Neural crest cell (in vitro differentiated cells): Measurements from ENCODE around the genes KRT76 and CALCOCO1.

- PRO-cap = no peak
These were observed 5.6 kb downstream of the KRT5 start for GRCh38 chr12:52514344-52515291.

DNA sequence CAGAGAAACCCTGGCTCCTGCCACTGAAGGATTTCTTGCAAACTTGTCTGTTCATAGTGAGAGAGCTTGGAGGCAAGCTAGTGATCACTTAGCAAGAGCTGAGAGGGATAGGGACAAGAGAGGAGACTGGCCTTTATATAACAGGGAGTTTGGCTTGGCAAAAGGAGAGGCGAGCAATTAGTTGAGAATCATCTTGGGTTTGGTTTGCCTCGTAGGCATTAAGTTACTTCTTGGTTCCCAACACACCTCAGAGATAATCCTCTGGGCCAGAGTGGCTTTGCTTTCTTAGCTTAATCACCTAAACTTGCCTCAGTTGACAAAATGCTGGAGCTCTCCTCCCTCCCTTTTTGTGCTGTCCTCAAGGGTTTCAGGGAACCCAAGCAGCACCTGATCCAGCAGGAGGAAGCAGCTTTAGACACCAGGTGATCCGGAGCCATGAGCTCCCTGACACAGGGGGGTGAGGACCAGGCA is at the start of gene KRT76:
TSS of gene KRT76 (minus strand) at position 109 of the 471 bp plus-strand sequence.
- PRO-cap = no peak

GRCh38 chr12:52908492-52908928 is 3.6 kb upstream of the KRT8 start:
- PRO-cap = no peak

- PRO-cap = no peak
These were observed 9.8 kb upstream of the TNS2 start for GRCh38 chr12:53039980-53040455.

DNA sequence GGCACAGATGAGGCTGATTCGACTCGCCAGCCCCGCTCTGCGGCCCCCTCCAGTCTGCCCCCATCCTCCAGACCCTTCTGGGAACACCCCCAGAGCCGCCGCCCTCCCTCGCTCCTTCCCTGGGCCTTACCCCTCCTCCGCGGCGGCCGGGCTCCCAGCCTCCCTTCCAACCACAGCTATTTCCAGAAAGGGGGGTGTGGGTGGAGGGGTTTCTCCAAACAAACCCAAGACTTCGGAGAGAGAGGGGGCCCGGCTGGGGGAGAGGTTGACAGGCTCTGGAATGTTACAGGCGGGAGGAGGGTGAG is 2.1 kb upstream of the TNS2 start:
- PRO-cap = no peak

- PRO-cap = no peak
These were observed 1.8 kb downstream of the IGFBP6 start for GRCh38 chr12:53099185-53099706.

DNA sequence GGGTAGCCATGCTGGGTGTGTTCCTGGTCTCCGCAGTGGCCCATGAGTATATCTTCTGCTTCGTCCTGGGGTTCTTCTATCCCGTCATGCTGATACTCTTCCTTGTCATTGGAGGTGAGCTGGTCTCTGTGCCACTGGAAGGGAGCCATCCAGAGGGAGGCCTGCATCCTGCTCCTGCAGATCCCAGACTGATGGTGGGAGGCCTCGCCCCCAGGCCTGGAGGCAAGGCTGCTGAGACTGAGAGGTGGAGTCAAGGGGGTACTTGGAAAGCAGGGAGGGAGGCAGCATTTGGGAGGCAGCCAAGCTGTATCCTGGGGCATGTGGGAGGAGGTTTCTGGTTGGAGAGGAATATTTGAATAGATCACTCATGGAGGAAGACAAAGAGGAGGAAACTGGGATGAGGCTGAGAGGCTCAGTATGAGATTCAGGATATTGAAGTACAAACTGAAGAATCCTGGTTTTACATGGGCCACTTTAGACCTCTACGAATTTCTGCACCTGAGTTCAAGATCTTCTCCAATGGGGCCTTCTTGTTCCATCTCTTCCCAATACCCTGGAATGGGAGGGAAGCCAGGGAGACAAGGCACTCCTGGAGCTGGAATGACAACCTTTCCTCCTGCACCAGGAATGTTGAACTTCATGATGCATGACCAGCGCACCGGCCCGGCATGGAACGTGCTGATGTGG is 20.0 kb downstream of the SOAT2 start:
- PRO-cap = no peak

DNA sequence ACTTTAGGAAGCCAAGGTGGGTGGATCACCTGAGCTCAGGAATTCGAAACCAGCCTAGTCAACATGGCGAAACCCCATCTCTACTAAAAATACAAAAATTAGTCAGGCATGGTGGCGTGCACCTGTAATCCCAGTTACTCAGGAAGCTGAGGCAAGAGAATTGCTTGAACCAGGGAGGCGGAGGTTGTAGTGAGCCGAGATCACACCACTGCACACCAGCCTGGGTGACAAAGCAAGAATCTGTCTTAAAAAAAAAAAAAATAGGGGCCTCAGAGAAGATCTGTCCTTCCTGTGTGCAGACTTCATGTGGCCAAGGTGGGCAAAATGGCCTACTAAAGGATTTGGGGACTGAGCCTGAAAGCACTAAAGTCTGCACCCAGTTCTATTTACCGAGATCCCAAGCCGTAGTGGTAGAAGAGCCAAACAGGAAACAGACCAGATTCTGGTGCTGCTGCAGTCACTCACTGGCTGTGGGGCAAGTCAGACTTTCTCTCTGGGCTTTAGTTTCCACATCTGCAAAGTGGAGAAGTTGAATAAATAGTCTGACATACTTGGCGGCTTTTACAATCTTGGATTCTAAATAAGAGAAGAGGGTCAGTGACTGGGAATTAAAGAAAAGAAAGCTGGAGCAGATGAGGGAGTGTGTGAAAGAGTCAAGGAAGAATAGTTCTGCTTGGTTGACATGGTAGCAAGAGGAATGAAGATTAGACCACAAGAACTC is 6.2 kb downstream of the ITGB7 start:
- PRO-cap = no peak

- PRO-cap = no peak
These were observed 10.2 kb upstream of the ITGB7 start for GRCh38 chr12:53216851-53218106.

DNA sequence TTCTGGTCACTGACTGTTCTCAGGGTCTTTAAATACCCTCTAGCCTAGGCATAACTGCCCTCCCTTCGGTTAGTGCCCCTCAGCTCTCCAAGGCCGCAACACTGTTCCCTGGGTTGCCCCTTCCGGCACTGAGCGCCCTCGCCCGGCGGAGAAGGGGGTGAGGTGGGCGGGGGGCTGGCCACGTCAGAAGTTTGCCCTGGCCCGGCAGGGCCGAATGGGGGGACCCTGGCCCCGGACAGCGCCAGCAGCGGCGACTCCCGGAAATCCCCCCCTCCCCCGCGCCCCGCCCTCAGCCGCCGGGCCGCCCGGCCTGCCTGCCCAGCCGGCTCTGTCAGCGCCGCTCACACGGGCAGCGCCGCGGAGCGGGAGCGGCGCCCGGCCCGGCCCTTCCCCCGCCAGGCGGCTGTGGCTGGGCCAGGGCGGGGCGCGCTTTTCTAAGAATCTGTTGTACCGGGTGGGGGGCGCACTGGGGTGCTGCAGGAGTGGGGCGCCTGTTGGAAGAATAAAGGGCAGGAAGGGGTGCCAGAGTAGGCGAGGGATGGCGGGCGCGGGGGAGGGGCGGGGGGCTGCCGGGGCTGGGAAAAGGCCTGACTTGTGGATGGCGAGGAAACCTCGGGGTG is 10.4 kb downstream of the RARG start:
- PRO-cap = bidirectional peak, plus-strand start at position 344 of the sequence, minus-strand start at position 130 of the sequence

GRCh38 chr12:53323916-53324419 is 2.6 kb upstream of the AAAS start:
- PRO-cap = no peak

DNA sequence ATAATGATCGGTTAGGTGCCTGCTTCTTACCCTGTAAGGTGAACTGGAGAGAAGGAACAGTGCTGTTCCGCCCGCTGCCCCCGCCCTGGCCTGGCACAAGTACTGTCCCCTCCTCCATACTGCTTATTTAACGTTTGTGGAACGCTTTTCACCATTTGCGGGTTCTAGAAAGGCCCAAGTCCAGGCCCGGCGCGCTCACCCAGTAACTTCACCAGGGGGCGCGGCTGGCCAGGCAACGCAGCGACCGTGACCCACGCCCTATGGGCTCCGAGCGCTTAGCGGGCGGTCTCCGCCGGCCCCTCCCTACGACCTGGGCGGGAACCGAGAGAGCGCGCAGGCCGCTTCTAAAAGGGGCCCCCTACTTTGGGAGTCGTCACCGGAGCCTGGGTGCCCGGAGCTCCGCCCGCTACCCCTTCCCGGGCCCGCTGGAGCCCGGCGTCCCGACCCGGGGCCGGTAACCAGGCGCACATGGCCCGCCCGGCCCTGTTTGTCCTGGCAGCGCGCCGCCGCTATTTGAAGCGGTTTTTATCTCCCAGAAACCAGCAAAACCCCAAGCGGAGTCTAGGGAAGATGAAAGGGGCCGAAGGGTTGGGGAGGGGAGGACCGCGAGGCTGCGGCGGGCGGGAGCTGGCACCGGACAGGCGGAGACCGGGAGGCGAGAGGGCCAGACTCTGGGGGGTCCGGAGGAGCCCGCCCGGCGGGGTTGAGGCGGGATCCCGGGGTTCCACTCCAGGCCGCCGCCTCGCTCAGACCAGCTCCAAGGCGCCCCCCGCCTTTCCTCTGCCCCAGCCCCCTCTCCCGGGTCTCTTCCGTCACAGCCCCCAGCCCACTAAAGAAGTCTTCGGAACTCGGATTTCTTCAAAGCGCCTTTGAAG is 3.5 kb upstream of the AAAS start:
- PRO-cap = bidirectional peak, plus-strand start at position 376 of the sequence, minus-strand start at position 204 of the sequence; bidirectional peak, plus-strand start at position 667 of the sequence, minus-strand start at position 489 of the sequence

- PRO-cap = bidirectional peak, plus-strand start at chr12:53344885, minus-strand start at chr12:53344945; bidirectional peak, plus-strand start at chr12:53345078, minus-strand start at chr12:53344970; unidirectional peak, minus-strand start at chr12:53345325
These were observed 8.7 kb upstream of the SP7 start for GRCh38 chr12:53344546-53345576.

GRCh38 chr12:53412319-53412963 is 11.2 kb upstream of the AMHR2 start:
- PRO-cap = no peak

GRCh38 chr12:53443474-53443884 is 1.9 kb downstream of the PRR13 start:
- PRO-cap = no peak

DNA sequence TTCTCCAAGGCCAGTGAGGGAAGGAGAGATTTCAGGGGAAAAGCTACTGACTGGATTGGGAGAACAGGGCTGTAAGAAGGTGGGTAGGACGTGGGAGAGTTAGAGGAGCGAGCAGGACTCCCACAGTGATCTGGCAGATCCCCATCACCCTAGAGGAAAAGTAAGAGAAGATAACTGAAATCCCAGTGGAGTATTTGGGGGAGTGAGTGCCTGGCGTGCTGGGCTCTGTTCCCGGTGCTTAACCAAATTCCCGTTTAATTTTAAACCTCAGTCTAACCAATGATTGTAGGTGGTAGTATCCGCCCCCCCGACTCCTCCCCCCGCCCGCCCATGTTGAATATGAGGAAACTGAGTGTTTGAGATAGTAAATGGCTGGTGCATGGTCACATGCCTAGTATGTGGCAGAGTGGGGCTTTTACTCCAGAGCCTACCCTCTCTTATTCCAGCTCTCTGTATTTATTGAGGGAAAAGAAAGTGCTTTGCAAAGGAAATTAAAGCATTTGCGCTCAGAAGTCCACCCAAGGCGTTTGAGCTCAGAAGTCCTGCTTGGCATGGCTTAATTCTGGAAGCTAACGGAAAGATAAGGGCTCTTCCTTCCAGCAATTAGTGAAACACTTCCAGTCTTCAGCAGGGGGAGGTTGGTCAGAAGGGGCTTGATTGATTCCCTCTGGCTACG is 1.3 kb downstream of the TARBP2 start:
- PRO-cap = no peak

- PRO-cap = no peak
These were observed 16.3 kb downstream of the ATP5MC2 start for GRCh38 chr12:53659563-53659986.

- PRO-cap = bidirectional peak, plus-strand start at chr12:53677429, minus-strand start at chr12:53677400; bidirectional peak, plus-strand start at chr12:53677584, minus-strand start at chr12:53677571
These were observed 1.6 kb upstream of the ATP5MC2 start for GRCh38 chr12:53677074-53678249.

DNA sequence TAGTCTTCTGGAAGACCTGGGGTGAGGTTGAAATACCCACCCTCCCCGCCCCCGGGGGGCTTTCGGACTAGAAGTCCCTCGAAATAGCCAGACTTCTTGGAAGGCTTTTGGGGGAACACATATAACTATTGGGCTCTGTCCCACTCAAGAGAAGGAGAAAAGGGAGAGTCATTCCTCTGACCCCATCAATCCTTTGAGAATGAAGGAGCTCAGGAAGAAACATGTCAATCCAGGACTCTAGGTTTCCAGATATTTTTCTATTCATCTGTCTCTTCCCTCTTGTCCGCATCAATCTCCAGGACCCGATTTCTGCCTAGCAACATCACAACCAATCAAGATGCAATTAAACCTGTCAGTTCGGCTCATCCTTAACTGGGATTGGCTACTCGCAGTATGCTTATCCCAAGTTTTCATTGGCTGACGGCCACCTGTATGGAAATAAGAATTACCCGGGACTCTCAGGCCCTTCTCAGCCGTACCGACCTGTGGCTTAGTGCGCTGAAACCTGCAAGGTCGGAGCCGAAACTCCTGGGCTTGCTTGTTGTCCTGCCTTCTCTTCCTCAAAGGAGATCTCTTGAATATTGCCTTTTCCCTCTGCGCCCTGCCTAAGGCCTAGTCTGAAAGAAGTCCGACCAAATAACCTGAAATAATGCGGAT is 20.3 kb upstream of the ATP5MC2 start:
- PRO-cap = no peak

- PRO-cap = bidirectional peak, plus-strand start at chr12:53727725, minus-strand start at chr12:53727452; unidirectional peak, plus-strand start at chr12:53727802
These were observed at the start of gene CALCOCO1 for GRCh38 chr12:53727286-53728494. TSS of gene CALCOCO1 (minus strand) at chr12:53727452.